Uterus (tissue), 7 donors: ENCODE measurements around a stretch of chr2.

GRCh38 chr2:221419715-221420802 lies 152.0 kb downstream of the EPHA4 start:
- PRO-cap, 4 experiments: no peak in any of the 4 experiments
- RAMPAGE, long total RNA, 2 experiments: no peak in any of the 2 experiments
- RRBS: no CpG with 5 or more reads among the region's 17 CpGs

DNA sequence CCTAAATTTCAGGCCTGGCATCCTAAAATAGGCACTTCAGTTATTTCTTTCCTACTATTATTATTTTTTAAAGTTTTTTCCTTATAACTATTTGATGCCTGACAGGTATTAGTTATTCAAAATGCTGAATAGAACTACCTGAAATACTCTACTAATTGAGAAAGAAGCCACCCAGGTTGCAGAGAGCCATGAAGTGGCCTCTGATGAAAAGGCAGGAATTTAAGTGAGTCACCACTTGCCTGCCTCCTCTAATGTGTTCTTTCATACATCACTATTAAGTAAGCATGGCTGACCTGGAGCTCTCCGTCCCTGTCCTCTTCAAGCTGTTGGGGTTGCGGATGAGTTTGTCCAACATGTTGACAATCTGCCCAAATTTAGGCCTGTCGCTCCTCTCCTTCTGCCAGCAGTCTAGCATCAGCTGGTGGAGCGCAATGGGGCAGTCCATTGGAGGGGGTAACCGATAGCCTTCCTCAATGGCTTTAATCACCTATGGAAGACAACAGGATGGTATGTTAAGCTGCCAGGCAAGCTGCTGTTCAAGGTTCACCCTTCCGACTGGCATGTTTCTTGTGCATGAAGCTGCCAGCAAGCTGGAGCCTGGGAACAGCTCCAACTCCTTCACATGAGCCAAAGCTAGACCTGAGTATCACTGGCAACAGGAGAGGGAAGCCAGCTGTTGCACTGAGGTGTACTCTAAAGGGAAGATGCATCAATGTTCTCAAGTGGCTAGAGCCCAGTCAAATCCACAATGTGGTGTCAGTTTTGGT lies 142.3 kb downstream of the EPHA4 start:
- PRO-cap, 4 experiments: no peak in any of the 4 experiments
- RAMPAGE, long total RNA, 2 experiments: start-site peak on the minus strand in 1 of 2 experiments, centred at position 277 of the sequence, 14 reads per replicate
- RRBS: no CpG with 5 or more reads among the region's 6 CpGs

- PRO-cap, 4 experiments: no peak in any of the 4 experiments
- RAMPAGE, long total RNA, 2 experiments: no peak in any of the 2 experiments
- RRBS: no CpG with 5 or more reads among the region's 11 CpGs
Measured at GRCh38 chr2:221501193-221501929, 70.7 kb downstream of the EPHA4 start.

DNA sequence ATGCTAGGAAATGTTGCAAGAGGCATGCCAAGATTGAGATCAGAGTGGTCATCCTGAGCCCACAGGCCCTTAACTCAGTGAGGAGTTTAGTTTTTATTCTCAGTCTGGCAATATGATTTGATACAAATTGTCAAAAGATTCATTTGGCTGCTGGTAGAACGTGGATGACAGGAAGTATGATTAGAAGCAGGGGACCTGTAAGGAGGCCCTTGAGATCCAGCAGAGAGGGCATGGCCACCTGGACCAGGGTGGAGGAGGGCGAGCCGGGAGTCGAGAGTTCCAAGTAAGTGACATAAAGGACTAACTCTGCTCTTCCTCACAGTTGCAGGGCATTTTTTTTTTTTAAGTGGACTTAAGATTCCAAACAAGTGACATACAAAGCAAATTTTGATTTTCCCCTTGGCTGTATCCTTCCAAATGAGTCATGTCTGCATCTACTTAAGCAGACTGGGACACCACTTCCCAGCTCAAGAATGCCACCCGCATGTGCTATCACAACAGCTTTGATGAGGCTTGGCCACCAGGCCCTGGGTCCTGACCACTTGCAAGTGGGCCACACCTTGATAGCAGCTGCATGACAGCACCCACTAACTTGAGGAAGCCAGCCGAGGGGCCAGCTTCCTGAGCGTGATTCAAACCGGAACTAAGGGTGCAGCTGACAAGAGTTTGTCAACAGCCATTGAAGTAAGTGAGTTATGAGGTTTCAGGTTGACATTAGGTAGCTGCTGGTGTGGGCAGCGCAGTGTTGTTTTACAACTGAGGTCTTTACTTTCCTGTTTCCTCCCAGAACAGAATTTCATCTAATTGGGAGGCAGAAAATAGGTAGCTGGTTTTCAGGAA lies 54.6 kb downstream of the EPHA4 start:
- PRO-cap, 4 experiments: no peak in any of the 4 experiments
- RAMPAGE, long total RNA, 2 experiments: no peak in any of the 2 experiments
- RRBS: no CpG with 5 or more reads among the region's 9 CpGs

DNA sequence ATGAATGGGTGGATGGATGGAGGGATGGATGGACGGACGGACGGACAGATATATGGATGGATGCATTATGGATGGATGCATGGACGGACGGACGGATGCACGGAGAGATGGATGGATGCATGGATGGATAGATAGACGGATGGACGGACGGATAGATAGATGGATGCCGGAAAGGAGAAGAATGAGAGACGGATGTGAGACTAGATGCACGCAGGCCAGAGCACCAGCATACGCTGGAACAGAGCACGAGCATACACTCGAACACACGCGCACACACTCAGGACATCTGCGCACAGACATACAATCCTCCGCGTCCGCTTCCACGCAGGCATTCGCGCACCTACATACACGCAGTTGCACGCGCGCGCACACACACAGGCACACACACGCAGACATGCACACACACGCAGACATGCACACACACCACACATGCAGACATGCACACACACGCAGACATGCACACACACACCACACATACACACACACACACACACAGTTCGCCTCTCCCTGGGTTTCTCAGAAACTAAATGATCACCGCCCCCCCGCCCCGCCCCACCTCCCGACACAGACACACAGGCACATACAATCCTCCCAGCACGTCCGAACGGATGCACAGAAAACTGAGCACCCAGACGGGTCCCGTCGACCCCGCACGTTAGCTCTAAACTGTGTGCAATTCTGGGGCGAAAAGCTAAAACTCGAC lies 1.2 kb downstream of the EPHA4 start:
- PRO-cap, 4 experiments: peak in 1 of 4 experiments; most common plus-strand start position 585 of the sequence (in 1)
- RAMPAGE, long total RNA, 2 experiments: no peak in any of the 2 experiments
- RRBS: no CpG with 5 or more reads among the region's 48 CpGs

DNA sequence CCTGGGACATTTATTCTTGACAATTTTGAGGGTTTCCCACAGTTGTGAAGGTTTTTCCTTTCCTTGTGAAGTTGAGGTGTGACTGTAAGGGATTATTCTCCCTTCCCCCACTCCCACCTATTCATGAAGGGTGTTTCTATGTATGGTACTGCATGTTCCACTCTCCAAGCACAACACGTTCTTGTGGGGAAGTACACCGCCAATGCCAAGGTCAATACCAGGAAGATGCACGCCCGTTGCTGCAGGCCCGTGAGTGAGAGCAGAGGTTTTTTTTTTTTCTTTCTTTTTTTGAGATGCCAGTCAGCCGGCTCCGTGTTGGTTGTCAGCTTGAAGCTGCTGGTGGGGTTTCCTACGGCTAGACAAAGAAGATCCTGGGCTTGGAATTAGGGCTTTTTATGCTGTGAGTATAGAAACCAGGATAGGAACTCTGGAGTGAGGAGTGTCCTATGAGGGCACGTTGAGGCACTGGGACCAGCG lies 38.6 kb upstream of the EPHA4 start:
- PRO-cap, 4 experiments: no peak in any of the 4 experiments
- RAMPAGE, long total RNA, 2 experiments: no peak in any of the 2 experiments
- RRBS: no CpG with 5 or more reads among the region's 10 CpGs

GRCh38 chr2:222319632-222319946 lies 366 bp downstream of the ENSG00000288658 start:
- PRO-cap, 4 experiments: no peak in any of the 4 experiments
- RAMPAGE, long total RNA, 2 experiments: no peak in any of the 2 experiments
- RRBS: 4% methylated on average over 7 of the region's 46 CpGs

- PRO-cap, 4 experiments: peak in 1 of 4 experiments; most common minus-strand start chr2:222344119 (in 1)
- RAMPAGE, long total RNA, 2 experiments: no peak in any of the 2 experiments
Measured at GRCh38 chr2:222343957-222344347, 24.0 kb upstream of the ENSG00000288658 start.

GRCh38 chr2:222637139-222637467 lies 18.8 kb downstream of the FARSB start:
- PRO-cap, 4 experiments: no peak in any of the 4 experiments
- RAMPAGE, long total RNA, 2 experiments: no peak in any of the 2 experiments
- RRBS: no CpG with 5 or more reads among the region's 1 CpG

DNA sequence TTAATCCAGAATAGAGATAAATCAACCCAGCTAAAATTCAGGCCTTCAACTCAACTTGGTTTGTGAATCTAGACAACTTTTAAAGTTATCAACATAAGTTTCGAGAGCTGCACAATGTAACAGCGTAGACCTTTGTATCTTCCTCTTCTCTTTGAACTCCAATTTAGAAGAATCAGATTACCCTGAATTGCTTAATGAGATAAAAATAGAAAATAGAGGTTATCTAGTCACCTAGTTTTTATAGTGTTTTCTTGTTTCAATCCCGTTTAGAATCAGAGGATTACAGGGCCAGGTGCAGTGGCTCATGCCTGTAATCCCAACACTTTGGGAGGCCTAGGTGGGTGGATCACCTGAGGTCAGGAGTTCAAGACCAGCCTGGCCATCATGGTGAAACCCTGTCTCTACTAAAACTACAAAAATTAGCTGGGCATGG lies 12.4 kb downstream of the MOGAT1 start:
- PRO-cap, 4 experiments: no peak in any of the 4 experiments
- RAMPAGE, long total RNA, 2 experiments: no peak in any of the 2 experiments
- RRBS: no CpG with 5 or more reads among the region's 3 CpGs

DNA sequence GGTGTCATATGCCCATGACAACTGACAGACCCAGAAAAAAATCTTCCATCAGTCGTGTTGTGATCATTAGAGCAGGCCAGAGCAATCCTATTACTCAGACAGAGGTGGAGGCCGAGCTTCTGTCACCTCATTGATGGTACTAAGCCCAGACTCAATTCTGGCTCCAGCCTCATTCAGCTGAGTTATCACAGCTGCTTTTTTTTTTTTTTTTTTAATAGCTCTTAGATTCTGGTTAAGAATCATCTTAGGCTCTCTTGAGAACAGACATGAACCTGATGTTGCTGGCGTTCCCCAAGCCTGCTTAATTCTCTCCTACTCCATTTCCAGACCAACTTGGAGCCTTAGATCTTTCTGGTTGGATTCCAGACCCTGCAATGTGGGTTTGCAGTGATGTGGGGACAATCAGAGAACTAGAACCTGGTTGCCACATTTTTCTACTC lies 43.2 kb downstream of the MOGAT1 start:
- PRO-cap, 4 experiments: no peak in any of the 4 experiments
- RAMPAGE, long total RNA, 2 experiments: no peak in any of the 2 experiments
- RRBS: no CpG with 5 or more reads among the region's 3 CpGs

GRCh38 chr2:222844180-222844938 lies 16.5 kb upstream of the ACSL3 start:
- PRO-cap, 4 experiments: peak in 3 of 4 experiments; most common plus-strand start chr2:222844587 (in 2); most common minus-strand start chr2:222844444 (in 2)
- RAMPAGE, long total RNA, 2 experiments: no peak in any of the 2 experiments
- RRBS: no CpG with 5 or more reads among the region's 8 CpGs

- PRO-cap, 4 experiments: no peak in any of the 4 experiments
- RAMPAGE, long total RNA, 2 experiments: no peak in any of the 2 experiments
- RRBS: no CpG with 5 or more reads among the region's 7 CpGs
Measured at GRCh38 chr2:222870436-222871182, 9.8 kb downstream of the ACSL3 start.

DNA sequence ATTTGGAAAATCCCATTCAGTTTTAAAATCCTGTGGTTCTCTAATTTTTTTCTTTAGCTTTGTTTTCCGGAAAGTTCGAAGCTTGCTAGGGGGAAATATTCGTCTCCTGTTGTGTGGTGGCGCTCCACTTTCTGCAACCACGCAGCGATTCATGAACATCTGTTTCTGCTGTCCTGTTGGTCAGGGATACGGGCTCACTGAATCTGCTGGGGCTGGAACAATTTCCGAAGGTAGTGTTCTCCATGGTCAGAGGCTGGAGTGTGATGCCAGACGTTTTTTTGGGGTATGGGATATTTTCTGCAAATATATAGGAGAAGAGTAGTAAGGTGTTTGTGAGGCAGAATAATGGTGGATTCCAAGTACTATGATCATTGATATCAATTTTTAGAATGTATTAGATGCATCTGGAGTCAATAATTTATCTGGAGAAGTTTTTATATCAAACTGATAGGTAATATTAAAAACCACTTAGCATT lies 66.2 kb downstream of the ACSL3 start:
- PRO-cap, 4 experiments: no peak in any of the 4 experiments
- RAMPAGE, long total RNA, 2 experiments: no peak in any of the 2 experiments
- RRBS: no CpG with 5 or more reads among the region's 9 CpGs

DNA sequence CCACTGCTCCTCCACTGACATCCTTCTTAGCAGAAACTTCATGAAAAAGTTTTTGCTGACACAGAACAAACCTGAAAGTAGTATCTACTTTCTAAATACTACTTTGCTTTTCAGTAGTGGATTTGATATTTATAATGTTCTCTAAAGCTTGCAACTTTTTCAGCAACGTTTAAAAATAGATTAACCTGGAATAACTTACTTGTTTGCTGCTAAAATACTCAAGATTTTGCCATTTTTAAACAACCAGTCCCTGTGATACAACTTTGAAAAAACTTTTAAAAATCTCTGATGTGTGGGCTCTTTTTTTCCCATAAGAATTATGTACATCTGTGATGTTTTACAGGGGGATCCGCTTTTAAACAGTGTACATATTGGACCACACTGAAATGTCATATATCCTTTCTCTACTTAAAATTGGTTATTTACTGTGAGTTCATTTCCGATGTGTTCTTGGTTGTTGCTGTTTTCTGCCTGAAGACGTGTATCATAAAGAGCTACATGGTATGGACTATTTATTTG lies 83.3 kb downstream of the ACSL3 start:
- PRO-cap, 4 experiments: no peak in any of the 4 experiments
- RAMPAGE, long total RNA, 2 experiments: no peak in any of the 2 experiments
- RRBS: no CpG with 5 or more reads among the region's 4 CpGs

- PRO-cap, 4 experiments: peak in 4 of 4 experiments; most common plus-strand start chr2:223051363 (in 4); most common minus-strand start chr2:223051330 (in 1)
- RAMPAGE, long total RNA, 2 experiments: no peak in any of the 2 experiments
- RRBS: no CpG with 5 or more reads among the region's 14 CpGs
Measured at GRCh38 chr2:223050711-223051674, 997 bp upstream of the KCNE4 start.

- PRO-cap, 4 experiments: no peak in any of the 4 experiments
- RAMPAGE, long total RNA, 2 experiments: no peak in any of the 2 experiments
- RRBS: no CpG with 5 or more reads among the region's 3 CpGs
Measured at GRCh38 chr2:223101594-223101970, 49.6 kb downstream of the KCNE4 start.

- PRO-cap, 4 experiments: peak in 4 of 4 experiments; most common plus-strand start chr2:223613374 (in 2); most common minus-strand start chr2:223613055 (in 2)
- RAMPAGE, long total RNA, 2 experiments: no peak in any of the 2 experiments
- RRBS: no CpG with 5 or more reads among the region's 38 CpGs
Measured at GRCh38 chr2:223612601-223613858, 10.9 kb upstream of the SCG2 start.

GRCh38 chr2:223723879-223724432 lies 113.4 kb downstream of the AP1S3 start:
- PRO-cap, 4 experiments: no peak in any of the 4 experiments
- RAMPAGE, long total RNA, 2 experiments: no peak in any of the 2 experiments
- RRBS: 93% methylated on average over 2 of the region's 7 CpGs

- PRO-cap, 4 experiments: no peak in any of the 4 experiments
- RAMPAGE, long total RNA, 2 experiments: no peak in any of the 2 experiments
- RRBS: no CpG with 5 or more reads among the region's 10 CpGs
Measured at GRCh38 chr2:223816265-223816954, 21.0 kb downstream of the AP1S3 start.